LHCN-M2 (cell line): Measurements from ENCODE around the genes SPATA19 and NCAPD3.

GRCh38 chr11:129731202-129731654 is 84.4 kb upstream of the TMEM45B start:
- RAMPAGE, long total RNA, result no peak

DNA sequence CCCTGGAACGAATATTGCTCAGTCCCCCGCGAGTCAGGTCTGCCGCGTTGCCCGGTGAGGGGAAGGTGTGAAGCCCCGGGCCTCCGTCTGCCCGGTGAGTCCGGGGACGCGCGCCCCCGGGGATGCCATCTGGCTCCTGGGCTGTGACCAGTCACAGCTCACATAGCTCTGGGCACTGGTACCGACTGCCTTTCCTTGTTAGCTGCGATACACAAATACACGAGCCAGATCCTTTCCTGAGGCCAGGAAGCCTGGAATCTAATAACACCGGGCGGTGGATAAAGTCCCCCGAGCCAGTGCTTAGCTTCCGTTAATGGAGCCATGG is 512 bp downstream of the TMEM45B start:
- RAMPAGE, long total RNA, result no peak

DNA sequence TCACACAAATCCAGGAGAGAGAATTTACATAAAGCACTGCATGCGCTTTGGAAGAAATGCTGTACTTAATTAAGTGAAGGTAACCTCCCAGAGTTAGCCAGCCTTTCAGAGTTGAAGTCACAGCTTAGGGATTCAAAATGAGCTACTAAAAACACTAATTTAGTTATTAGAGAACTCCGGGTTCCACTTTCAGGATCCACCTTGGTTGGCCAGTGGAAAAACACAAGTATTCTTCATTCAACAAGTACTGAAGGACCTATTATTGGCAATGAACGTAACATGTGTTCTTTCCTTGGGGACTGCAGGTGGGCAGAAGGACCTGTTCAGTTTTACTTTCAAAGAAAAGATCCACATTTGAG is 34.7 kb downstream of the NFRKB start:
- RAMPAGE, long total RNA, result no peak

GRCh38 chr11:130001205-130001930 is 1.3 kb downstream of the PRDM10 start:
- RAMPAGE, long total RNA, result no peak

DNA sequence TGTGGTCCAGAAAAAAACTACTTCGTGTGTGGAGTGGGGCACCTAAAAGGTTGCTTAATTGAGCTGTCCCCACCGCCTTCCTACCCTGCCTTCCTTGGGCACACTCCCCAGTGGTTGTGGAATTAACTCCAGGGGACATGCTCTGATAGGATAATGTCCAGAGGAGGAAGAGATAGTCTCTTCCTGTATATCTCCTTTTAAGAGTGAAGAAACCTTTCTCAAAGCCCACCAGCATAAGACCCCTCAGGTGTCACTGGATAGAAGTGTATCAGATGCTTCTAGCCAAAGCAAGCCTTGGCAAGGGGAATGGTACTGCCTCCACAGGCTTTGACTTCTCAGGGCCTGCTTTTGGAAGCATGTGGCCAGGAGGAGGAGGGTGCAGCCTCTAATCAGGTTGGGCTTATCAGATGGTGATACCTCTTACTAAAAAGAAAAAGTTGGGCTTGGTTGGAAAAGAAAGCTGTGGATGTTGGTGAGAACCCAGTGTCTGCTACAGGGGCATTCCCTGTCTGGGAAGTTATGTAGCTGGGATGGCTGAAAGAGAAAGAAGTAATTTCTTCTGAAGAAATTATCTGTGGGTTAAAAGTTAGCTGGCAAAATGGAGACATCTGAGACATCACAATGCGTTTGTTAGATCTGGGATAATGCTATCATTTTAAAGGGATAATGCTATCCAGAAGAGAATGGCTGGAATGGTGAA is 7.0 kb downstream of the APLP2 start:
- RAMPAGE, long total RNA, result no peak

- RAMPAGE, long total RNA, result no peak
These were observed 20.4 kb downstream of the ST14 start for GRCh38 chr11:130179848-130180455.

DNA sequence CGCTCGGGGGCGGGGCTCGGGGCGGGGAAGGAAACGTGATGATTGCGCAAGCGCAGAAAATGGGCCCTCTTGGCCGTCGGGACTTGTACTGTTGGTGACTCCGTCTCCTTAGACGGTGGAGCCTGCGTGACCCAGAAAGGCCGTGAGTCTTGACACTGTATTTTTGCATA is 142 bp upstream of the ZBTB44 start:
- RAMPAGE, long total RNA, result no peak

- RAMPAGE, long total RNA, result no peak
These were observed 39.1 kb downstream of the ADAMTS8 start for GRCh38 chr11:130389280-130389796.

DNA sequence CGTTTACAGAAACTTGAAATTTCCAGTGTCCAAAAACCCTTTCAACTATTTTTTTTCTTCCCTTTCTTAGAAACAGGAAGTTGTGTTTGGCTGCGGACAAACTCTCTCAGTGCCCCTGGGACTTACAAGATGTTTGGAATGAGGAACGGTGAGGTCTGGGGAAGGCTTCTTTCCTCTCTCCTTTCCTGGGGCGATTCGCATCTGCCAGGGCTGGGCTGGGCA is 27.6 kb downstream of the ADAMTS8 start:
- RAMPAGE, long total RNA, result no peak

DNA sequence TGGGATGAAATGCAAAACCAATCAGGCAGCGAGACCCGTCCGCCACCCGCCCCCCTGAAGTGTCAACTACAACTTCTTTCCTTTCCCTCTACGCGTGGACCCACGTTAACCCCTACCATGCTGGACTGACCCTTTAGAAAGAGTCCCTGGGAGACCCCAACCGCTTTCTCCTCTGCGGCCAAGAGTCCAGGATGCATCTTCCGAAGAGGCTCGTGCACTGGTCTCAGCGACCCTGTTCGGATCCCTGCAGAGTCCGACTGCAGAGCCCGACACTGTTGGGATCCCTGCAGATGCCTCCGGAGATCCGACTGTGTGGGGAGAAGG is 311 bp upstream of the ADAMTS8 start:
- RAMPAGE, long total RNA, result no peak

DNA sequence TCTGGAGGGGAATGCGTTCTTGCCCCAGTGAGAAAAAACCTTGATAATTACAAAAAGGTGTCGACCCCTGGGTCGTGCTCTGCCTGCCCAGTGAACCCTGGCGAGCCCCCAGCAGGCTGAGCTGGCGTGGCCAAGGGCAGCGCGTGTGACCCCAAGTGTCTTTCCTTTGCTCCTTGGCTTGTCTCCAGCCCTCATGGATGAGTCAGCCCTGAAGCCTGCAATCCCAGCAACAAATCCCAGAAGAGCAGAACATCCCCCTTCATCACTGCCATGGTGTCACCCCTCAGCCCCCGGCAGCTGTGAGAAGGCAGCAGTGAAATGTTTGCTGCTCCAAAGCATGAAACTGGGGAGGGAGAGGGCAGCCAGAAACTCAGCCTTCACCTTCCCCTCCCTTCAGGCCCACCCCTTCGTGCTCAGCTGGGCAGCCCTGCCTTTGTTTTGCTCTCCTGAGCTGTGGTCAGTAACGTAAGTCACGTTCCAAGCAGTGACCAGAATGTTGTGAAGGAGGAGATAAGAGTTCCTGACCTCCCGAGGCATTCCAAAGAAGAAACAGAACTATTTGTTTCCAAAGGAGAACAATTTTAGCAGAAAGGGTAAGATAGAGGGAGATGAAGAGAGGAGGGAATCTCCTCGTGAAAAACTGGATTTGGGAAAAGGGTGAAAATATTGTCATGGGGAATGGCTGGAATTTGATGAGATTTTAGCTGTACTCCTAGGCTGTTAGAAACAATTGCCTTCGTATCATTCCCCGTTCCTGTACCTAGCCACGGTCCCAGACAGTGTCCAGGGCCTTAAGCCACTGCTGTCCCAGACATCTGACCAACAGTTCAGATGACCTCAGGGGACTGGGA is 29.9 kb downstream of the ADAMTS15 start:
- RAMPAGE, long total RNA, result no peak

GRCh38 chr11:130649825-130650292 is 201.4 kb downstream of the ADAMTS15 start:
- RAMPAGE, long total RNA, result no peak

DNA sequence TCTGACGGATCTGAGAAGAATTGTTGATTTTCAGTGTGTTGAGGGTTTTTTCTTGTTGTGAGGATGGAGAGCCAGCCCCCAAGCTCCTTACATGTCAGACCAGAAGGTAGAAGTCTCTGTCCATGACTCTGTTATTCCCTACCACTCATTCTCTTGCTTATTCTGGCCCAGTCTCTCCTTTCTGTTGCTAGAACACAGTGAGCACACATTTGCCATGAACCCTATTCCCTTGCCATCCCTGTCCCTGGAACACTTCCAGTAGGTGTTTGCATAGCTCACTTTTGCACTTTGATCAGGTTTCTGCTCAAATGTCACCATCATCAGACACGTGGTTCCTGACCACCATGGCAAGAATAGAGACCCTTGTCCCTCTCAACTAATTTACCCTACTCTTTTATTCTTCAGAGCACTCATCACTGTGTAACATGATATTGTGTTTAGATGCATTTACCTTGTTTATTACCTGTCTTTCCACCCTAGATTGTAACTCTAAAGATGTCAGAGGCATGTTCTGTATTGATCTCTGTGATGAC is 606.5 kb downstream of the OPCML start:
- RAMPAGE, long total RNA, result no peak

DNA sequence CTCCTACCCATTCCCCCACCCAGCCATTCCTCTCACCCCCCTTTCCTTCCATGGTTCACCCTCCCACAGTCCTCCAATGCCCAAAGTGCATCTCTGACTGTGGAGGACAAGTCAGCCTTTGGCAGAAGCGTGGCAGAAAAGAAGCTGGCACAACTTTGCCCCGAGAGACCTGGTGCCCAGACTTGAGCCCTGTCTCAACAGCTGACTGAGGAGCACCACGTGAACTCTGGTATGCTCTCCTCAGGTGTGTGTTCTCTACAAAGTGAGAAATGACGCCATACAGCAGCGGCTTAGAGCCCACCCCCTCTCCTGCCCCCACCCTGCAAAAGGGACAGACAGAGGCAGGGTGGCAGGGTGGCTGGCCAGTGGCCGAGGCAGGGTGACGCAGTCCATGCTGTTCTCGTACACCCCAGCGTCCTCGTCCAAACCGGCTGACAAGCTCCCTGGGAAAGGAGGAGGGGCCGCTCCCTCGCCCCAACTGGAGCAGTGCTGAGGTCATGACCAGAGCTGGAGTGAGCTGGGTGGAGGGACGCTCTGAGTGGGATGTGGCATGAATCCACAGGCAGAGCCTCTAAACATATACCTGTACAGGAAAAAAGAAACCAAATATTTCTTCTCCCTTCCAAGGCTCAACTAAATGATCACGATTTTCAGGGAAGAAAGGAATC is 30.2 kb downstream of the OPCML start:
- RAMPAGE, long total RNA, result no peak

DNA sequence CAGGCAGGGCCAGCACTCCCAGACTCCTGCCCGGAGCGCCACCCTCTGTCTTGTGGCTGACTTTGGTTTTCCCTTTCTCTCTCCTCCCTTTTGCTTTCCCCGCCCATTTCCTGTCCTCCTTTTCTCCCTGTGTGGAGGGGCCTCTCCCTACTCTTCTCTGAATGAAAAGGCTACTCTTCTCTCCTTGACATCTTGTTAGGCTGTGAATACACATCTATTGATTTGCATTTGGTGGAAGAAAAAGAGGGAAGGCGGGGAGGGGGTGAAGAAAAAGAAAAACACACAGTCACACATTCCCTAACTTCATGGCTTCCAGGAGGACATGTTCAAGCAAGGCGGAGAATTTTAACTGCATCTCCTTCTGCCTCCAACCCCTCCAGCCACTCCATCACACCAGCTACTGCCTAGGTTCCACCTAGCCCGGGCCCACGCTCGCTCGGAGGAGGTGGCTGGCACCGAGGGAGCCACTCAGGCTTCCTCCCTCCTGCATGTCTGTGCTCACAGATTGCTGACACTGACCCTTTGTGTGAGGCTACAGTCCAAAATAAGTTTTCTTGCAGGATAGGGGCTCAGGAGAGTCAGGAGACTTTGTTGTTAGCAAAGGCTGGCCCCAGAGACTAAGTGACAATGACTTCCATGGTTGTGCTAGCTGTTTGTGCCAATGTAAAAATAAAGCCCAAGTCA is 9.3 kb upstream of the OPCML start:
- RAMPAGE, long total RNA, result no peak

- RAMPAGE, long total RNA, result no peak
These were observed at the start of gene SPATA19 for GRCh38 chr11:133845234-133845852. Gene SPATA19 (minus strand): TSS chr11:133845513.

DNA sequence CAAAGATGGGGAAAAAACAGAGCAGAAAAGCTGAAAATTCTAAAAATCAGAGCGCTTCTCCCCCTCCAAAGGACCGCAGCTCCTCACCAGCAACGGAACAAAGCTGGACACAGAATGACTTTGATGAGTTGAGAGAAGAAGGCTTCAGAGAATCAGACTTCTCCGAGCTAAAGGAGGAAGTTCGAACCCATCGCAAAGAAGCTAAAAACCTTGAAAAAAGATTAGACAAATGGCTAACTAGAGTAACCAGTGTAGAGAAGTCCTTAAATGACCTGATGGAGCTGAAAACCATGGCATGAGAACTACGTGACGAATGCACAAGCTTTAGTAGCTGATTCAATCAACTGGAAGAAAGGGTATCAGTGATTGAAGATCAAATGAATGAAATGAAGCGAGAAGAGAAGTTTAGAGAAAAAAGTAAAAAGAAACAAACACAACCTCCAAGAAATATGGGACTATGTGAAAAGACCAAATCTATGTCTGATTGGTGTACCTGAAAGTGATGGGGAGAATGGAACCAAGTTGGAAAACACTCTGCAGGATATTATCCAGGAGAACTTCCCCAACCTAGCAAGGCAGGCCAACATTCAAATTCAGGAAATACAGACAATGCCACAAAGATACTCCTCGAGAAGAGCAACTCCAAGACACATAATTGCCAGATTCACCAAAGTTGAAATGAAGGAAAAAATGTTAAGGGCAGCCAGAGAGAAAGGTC is 33.7 kb downstream of the JAM3 start:
- RAMPAGE, long total RNA, result no peak

- RAMPAGE, long total RNA, result no peak
These were observed 70.0 kb downstream of the NCAPD3 start for GRCh38 chr11:134153700-134154326.

- RAMPAGE, long total RNA, result no peak
These were observed at the start of gene NCAPD3 for GRCh38 chr11:134223686-134224738. Gene NCAPD3 (minus strand): TSS chr11:134223967.

- RAMPAGE, long total RNA, result no peak
These were observed 7.0 kb upstream of the GLB1L3 start for GRCh38 chr11:134269206-134269526.